ENCODE measurements around a stretch of chr1.

GRCh38 chr1:2228720-2229817 is 950 bp downstream of the SKI start:
- PRO-cap, result no peak
- RAMPAGE, long total RNA, 2 experiments, result no peak in any of the 2 experiments

- PRO-cap, result no peak
- RAMPAGE, long total RNA, 2 experiments, result no peak in any of the 2 experiments
These were observed 2.9 kb downstream of the SKI start for GRCh38 chr1:2230800-2231558.

- PRO-cap, result no peak
- RAMPAGE, long total RNA, 2 experiments, result no peak in any of the 2 experiments
These were observed 9.0 kb downstream of the SKI start for GRCh38 chr1:2236790-2237812.

DNA sequence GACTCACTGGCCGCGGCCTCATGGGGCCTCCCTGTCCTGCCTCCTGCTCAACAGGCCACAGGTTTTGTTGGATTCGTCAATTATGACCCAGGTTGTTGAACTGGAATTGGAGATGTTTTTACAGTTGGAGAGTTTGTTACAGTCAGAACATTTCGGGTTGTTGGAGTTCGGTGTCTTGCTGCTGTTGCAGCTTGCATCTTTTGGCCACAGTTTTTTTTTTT is 21.5 kb downstream of the SKI start:
- PRO-cap, result no peak
- RAMPAGE, long total RNA, 2 experiments, result no peak in any of the 2 experiments

DNA sequence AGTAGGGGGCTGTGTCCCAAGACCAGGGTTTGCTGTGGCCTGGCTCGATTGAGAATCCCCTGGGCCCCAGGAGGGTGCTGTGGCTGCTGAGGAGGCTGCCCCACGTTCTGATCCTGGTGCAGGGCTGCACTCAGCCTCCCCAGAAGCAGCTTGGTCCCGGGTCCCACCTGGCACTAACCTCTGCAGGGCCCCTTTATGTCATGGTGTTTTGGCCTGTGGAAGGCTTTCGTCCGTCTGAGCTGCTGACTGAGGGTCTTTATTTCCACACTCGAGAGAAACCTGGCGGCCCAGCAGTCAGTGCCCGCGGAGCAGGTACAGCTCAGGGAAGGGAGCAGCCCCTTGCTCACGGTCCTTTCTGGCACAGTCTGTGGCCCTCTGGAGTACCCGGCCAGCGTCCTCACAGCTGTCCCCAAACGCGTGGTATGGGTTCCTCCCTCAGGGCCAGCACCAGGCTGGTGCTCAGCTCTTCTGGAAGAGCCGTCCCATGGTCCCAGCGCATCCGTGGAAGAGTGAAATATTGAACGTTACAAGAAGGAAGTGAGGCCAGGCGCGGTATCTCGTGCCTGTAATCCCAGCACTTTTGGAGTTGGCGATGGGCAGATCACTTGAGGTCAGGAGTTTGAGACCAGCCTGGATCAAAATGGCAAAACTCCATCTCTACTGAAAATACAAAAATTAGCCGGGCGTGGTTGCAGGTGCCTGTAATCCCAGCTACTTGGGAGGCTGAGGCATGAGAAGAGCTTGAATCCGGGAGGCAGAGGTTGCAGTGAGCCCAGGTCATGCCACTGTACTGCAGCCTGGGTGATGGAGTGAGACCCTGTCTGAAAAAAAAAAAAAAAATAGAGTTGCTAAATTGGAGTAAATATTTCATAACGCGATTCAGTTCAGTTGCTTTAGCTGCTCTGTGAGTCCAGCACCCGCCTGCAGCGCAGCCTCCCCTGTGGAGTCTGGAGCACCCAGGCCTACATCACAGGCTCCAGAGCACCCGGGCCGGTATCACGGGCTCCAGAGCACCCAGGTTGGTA is 24.5 kb downstream of the SKI start:
- PRO-cap, result no peak
- RAMPAGE, long total RNA, 2 experiments, result no peak in any of the 2 experiments

DNA sequence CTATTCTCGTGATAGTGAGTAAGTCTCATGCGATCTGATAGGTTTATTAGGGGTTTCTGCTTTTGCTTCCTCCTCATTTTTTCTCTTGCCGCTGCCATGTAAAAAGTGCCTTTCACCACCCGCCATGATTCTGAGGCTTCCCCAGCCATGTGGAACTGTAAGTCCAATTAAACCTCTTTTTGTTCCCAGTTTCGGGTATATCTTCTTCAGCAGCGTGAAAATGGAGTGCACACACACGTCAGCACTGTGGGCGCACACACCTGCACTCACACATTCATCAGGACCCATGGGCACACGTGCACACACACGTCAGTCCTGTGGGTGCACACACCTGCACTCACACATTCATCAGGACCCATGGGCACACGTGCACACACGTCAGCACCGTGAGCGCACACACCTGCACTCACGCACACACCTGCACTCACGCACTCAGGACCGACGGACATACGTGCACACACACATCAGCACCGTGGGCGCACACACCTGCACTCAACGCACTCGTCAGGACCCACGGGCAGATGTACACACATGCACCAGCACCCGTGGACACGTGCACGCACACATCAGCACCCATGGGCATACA is 49.4 kb downstream of the SKI start:
- PRO-cap, result no peak
- RAMPAGE, long total RNA, 2 experiments, result no peak in any of the 2 experiments

DNA sequence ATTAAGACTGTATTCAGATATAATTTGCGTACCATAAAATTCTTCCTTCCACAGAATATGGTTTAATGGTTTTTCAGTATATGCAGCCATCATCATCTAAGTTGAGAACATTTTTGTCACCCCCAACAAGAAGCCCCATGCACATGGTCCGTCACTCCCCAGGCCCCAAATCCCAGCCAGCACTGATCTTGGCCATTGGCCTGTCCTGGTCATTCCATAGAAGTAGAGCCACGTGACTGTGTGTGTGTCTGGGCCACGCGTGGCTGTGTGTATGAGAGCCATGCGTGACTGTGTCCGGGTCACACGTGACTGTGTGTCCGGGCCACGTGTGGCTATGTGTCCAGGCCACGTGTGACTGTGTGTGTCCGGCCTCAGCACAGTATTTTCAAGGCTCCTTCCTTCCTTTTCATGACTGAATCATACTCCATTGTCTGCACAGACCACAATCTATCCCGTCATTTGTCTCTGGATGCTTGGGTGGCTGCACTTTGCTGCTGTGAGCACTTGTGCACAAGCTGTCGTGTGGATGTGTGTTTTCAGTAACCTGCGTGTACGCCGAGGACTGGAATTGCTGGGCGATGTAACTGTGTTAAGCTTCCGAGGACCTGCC is 67.4 kb downstream of the SKI start:
- PRO-cap, result no peak
- RAMPAGE, long total RNA, 2 experiments, result no peak in any of the 2 experiments

GRCh38 chr1:2334734-2335259 is 56.6 kb downstream of the MORN1 start:
- PRO-cap, result no peak
- RAMPAGE, long total RNA, 2 experiments, result no peak in any of the 2 experiments

GRCh38 chr1:2384067-2384962 is 7.0 kb downstream of the MORN1 start:
- PRO-cap, result no peak
- RAMPAGE, long total RNA, 2 experiments, result no peak in any of the 2 experiments

- PRO-cap, result no peak
- RAMPAGE, long total RNA, 2 experiments, result no peak in any of the 2 experiments
These were observed 4.2 kb downstream of the RER1 start for GRCh38 chr1:2395676-2396476.

- PRO-cap, result no peak
- RAMPAGE, long total RNA, 2 experiments, result no peak in any of the 2 experiments
These were observed 5.4 kb downstream of the PEX10 start for GRCh38 chr1:2406833-2407510.

DNA sequence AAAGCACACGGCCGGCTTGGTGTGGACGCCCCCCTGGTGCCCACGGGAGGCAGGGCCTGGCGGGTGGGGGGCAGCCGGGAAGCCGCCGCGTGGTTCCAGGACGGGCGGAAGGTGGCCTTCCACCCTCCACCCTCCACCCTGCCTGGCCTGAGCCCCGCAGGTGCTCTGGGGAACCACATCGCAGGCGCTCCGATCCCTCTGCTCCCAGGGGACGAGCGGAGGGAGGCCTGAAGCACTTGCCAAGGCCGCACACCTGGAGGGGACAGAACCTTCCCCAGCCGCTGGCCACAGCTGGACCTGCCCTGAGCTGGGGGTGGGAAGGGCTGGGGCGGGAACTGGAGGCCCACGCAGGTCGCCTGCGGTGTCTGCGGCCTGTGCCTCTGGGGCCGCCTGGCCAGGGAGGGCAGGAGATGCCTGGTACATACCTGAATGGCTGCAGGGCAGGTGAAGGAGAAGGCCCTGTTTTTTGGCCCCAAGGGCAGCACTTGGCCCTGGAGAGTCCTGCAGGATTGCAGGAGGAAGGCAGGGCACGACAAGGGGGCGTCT is 881 bp upstream of the PEX10 start:
- PRO-cap, result no peak
- RAMPAGE, long total RNA, 2 experiments, result no peak in any of the 2 experiments

GRCh38 chr1:2467038-2467754 is 8.9 kb upstream of the PLCH2 start:
- PRO-cap, result no peak
- RAMPAGE, long total RNA, 2 experiments, result no peak in any of the 2 experiments

- PRO-cap, result no peak
- RAMPAGE, long total RNA, 2 experiments, result no peak in any of the 2 experiments
These were observed 18.5 kb downstream of the PANK4 start for GRCh38 chr1:2507813-2508307.

DNA sequence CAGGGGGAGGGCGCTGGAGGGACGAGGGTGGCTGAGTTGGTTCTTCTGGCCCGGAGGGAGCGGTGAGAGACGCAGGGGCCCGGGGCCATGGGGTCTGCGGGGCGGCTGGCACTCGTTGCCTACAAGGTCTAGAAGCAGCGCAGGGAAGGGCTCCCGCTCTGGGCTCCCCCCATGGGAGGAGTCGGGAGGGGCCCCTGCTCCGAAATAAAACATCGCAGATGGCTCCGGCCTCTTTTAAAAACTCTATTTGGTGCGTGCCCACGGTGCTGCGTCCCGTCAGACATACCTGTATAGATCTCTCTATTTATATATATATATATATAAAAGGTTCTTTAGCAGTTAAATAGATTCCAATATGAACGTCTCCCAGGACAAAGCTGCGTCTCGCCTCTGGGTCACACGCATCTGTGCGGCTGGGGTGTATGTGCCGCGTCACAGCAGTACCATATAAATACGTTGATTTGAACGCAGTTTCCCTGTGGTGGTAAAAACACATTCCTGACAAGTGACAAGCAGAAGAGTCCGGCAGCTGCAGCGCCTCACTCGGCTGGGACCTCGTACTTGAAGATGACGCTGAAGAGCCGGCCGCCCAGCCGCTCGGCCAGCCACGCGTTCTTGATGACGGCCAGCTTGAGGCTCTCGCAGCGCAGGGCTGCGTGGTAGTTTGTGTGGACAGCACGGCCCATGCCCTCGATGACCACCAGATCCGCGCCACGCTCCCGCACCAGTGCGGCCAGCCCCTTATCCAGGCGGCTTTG is 17.9 kb downstream of the PANK4 start:
- PRO-cap, result no peak
- RAMPAGE, long total RNA, 2 experiments, result no peak in any of the 2 experiments

DNA sequence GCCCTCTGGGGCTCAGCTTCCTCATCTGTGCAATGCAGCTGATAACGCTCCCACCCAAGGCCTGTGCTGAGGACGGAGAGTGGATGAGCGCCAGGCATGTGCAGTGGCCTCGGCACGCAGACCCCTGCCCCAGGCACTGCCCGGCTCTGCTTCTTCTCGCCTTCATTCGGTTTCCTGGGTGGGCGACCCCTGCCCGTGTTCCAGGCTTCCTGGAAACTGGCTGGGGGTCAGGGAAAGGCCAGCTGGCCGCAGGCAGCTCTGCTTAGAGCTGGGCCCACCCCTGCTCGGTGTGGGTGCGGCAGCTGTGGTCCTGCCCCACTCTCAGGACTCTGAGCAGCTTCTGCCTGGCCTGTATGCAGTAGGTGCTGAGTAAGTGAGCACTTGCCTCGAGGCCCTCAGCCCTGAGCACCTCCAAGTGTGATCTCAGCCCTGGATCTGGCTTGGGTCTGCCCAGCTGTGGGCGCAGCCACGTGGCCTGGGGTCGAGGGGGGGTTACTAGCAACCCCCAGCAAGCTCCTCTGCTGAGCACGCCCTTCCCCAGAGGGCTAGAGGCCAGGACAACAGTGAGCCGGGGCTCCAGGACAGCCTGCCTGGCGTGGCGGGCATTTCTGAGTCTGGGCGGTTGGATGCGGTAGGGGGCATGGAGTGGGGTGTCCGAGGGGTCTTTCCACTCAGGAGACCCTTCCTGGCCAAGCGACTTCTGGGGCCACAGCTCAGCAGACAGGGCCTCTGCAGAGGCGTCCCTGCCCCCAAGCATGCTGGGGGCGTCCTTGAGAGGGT is 11.8 kb upstream of the TNFRSF14 start:
- PRO-cap, result no peak
- RAMPAGE, long total RNA, 2 experiments, result no peak in any of the 2 experiments

DNA sequence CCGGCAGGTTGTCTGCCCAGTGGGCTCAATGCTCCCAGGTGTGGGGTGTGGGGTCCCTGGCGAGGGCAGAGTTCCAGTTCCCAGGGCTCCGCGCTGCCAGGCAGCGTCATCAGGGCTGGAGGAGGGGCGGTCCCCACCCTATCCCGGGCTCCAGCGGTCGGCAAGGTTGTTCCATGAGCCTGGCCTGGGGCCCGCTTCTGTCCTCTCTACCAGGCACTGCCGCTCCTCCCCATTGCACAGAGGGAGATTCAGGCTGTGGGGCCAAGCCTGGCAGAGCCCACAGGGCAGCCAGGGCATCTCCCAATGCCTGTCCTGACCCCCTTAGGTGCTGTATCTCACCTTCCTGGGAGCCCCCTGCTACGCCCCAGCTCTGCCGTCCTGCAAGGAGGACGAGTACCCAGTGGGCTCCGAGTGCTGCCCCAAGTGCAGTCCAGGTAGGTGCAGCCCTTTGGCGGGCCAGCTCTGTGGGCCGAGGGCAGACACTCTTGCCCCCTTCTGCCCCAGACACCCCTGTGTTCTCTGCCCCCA is 1.3 kb downstream of the TNFRSF14 start:
- PRO-cap, result unidirectional peak, minus-strand start at position 111 of the sequence
- RAMPAGE, long total RNA, 2 experiments, result no peak in any of the 2 experiments

DNA sequence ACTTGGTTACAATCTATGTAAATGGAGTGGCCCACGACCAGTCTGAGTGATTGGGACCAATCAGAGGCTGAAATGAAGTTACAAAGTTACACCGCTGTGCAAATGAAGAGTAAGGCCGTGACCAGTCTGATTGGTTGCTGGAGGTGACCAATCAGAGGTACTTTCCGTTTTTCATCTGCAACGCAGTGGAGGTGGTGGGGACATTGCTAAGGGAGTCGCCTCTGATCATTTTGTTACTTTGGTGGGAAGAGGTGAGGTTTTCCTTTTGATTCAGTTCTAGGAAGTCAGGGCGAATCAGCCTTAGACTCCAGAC is 38.5 kb upstream of the TTC34 start:
- PRO-cap, result no peak
- RAMPAGE, long total RNA, 2 experiments, result no peak in any of the 2 experiments

- PRO-cap, result no peak
- RAMPAGE, long total RNA, 2 experiments, result no peak in any of the 2 experiments
These were observed 3.7 kb downstream of the PRDM16 start for GRCh38 chr1:3072499-3073336.

DNA sequence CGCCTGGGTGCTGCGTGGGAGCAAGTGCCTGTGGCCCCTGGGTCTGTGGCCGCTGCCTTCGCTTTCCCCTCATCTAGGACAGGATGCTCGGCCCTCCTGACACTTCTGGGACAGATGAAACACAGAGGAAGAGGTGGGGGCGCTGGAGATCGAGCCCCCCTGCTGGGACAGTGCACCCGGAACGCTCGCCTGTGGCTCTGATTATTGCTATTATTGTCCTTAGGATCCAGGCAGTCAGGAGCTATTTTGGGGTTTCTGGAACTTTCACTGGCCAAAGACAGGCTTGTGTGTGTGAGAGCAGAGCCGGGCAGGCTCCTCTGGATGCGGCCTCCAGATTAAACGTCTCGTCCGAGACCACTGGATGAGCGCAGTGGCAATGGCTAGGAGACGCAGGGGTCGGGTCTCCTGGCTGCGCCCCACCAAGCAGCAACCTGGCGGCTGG is 13.9 kb downstream of the PRDM16 start:
- PRO-cap, result no peak
- RAMPAGE, long total RNA, 2 experiments, result no peak in any of the 2 experiments